ReNcell CX (cell line): ENCODE measurements around the gene PLCD4.

DNA sequence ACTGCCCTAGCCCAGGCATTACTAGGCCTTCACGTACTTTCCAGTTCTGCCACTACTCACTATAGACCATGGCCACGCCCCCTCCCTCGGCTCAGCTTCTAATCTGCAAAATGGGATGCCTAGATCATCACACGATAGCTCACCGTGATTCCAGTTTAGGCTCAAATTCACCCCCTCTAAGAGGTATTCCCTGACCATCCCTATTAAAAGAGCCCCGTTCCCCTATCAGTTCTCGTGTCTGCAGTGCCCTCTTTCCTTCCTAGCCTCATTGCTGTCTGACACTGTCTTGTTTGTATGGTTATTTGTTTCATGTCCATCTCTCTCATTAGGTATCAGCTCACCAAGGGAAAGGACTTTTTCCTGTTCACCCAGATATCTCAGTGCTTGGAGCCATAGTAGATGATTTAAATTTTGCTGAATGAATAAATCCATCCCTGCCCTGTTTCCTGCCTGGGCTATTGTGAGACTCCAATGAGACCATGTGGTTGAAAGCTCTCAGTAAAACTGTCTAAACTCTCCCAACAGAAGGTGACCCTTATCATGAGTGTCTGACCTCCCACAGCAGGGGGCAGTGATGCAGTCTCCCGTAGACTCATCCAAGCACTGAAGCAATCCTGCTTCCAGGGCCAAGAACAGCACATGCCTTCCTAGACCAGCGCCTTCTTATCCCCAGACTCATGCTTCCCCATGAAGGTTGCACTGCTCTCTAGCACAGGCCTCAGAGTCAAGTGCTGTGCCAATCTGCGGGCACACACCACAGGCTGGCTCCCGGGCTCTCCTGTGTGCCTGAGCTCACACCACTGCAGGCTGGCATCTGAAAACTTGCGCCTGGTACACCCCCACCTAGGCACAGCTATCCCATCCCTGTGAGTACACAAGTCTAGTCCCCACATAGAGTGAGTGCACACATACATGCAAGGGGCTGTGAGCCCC is 112.5 kb downstream of the TNS1 start:
- PRO-cap, result no peak

GRCh38 chr2:217891749-217892329 is 111.0 kb downstream of the TNS1 start:
- PRO-cap, result no peak

GRCh38 chr2:217902460-217903391 is 100.1 kb downstream of the TNS1 start:
- PRO-cap, result no peak

- PRO-cap, result no peak
Measured at GRCh38 chr2:217927564-217928111, 75.2 kb downstream of the TNS1 start.

GRCh38 chr2:217935452-217935921 is 67.3 kb downstream of the TNS1 start:
- PRO-cap, result no peak

DNA sequence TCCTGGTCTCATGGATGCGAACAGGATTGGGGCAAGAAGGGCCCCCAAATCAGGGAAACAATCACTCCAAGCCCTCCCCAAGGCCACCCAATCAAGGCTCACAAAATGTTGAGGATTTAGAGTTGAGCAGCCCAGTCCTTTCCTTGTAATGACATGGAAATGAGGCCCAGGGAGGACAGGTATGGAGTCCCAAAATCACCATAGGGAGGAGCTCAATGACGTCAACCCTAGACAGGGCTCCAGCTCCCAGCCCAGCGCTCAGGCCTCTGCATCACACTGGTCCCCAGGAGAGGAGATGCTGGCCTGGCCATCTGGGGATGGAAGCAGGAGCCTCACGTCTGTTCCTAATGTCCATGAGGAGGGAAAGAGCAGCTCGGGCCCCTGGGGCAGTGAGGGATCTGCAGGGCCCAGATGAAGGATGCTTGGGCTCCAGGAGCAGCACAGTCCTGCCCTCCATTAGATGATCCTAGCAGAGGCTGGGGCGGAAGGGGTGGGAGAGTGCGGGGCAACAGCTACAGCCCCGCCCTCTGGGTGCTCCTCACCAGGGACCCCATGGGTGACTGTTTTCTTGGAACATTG is 49.9 kb downstream of the TNS1 start:
- PRO-cap, result no peak

DNA sequence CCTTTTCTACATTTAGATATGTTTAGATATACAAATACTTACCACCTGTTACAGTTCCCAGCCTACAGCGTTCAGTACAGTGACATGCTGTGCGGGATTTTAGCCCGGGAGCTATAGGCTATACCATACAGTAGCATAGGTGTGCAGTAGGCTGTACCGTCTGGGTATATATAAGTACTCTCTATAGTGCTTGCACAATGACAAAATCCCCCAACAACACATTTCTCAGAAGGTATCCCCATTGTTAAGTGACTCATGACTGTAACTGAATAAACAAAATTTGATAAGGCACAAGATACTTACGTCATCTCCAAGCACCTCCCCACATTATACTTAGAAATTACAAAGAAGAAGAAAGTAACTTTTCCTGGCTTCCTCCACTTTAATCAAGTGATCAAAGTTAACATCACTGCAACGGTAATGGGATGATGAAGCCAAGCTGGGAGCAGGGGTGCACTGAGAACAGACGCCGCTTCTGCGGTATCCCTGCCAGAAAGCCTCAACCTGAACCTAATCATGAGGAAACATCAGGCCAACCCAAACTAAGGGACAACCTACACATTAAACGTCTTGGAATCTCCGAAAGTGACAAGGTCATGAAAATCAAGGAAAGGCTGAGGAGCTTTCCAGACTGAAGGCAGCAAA is 9.7 kb downstream of the TNS1 start:
- PRO-cap, result no peak

GRCh38 chr2:218130495-218130944 is 4.7 kb downstream of the CXCR2 start:
- PRO-cap, result no peak

- PRO-cap, result no peak
Measured at GRCh38 chr2:218216391-218216724, 631 bp upstream of the ARPC2 start.

DNA sequence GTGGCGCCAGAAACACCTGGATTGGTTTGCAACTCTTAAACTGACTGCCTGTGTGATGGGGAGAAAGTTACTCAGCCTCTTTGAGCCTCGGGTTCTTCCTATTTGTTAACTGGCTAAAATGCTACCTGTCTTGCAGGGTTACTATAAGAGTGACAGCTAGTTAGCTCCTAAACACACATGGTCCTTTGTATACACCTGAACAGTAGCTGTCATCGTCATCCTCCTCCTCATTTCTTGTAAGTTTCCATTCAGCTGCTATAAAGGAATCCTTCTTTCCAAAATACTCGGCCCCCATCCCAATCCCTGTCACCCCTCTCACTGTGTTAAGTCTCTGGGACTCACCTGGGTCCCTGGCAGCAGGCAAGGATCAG is 7.8 kb downstream of the PNKD start:
- PRO-cap, result no peak

DNA sequence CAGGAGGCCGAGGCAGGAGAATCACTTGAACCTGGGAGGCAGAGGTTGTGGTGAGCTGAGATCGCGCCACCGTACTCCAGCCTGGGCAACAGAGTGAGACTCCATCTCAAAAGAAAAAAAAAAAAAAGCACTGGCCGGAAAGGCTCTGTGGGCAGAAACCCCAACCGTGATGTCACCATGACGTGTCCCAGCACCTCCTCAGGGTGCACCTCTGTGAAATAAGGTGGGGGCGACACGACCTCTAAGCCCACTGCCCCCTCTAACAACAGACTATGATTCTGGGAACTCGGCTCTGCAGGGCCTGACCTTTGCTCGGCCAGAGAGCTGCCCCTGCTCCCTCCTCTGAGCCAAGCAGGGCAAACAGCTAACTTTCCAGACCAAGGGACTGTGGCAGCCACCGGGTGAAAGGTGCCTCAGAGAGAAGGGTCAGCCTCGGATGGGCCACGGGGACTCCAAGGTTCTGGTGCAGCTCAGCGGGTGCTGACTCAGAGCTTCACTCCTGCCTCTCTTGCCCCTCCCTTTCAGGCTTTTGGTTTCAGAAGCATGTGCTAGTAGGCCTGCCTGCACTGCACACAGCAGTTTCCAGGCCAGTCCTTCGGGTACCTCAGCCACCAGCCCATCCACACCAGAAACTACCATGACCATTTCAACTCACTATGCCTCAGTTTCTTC is 8.1 kb downstream of the TMBIM1 start:
- PRO-cap, result no peak

GRCh38 chr2:218311784-218312150 is 19.5 kb upstream of the TMBIM1 start:
- PRO-cap, result no peak

GRCh38 chr2:218357665-218358338 is 1.1 kb downstream of the CATIP start:
- PRO-cap, result no peak

DNA sequence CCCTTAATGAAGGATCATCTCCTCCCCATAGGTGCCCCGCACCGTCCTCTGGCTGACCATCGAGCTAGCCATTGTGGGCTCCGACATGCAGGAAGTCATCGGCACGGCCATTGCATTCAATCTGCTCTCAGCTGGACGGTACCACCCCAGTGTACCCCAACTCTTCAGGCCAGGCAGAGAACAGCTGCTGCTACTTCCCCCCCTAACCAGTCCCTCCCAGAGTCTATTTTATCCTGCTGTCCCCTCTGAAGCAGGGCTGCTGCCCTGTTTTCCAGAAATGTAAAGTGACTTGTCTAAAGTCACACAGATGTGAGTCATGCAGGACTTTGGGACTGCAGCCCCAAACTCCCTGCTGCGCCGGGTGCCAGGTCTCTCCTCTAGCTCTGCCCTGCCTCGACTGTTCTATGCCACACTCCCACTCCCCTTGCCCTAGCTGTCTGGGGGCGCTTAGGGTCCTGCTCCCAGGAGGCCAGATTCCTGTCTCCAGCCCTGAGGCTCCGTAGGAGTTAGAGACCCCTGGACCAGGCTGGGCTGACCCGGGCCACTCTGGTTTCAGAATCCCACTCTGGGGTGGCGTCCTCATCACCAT is 4.6 kb downstream of the SLC11A1 start:
- PRO-cap, result no peak

- PRO-cap, result no peak
Measured at GRCh38 chr2:218391059-218391663, 8.5 kb upstream of the CTDSP1 start.

DNA sequence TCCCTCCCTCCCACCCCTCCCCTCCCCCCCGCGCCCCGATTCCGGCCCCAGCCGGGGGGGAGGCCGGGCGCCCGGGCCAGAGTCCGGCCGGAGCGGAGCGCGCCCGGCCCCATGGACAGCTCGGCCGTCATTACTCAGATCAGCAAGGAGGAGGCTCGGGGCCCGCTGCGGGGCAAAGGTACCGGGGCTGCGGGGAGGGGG is 212 bp downstream of the CTDSP1 start:
- PRO-cap, result bidirectional peak, plus-strand start at position 142 of the sequence, minus-strand start at position 126 of the sequence

DNA sequence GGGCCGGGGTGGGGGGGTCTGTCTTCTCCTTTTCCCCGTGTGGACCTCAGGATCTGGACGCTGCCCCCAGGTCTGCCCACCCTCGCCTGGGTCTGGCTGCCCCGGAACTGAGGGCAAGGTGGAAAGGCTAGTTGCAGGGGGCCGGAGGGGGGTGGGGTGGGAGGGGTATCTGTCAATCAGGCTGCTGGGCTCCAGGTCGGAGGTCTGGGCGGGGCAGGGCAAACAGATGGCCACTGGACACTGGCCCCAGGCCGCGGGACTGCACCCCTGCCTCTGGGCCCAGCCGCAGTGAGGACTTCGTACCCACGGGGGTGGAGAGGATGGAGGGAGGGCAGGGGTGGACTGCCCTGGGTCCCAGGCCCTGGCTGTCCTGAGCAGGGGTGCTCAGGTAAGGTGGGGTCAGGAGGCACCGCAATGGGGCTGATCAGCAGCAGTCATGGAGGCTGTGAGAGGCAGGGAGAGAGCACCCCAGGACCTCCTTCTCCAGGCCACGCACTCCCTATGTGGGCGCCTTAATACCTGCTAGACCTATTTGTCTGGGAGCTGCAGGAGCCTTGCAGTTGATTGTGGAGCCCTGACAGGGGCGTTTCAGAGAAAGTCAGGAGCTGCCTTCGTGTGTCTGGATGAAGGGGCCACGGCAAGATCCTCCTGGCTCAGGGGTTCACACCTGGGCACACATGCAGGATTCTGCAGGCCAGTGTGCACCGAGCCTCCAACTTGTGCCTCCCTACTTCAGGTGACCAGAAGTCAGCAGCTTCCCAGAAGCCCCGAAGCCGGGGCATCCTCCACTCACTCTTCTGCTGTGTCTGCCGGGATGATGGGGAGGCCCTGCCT is 1.4 kb downstream of the CTDSP1 start:
- PRO-cap, result unidirectional peak, minus-strand start at position 103 of the sequence

DNA sequence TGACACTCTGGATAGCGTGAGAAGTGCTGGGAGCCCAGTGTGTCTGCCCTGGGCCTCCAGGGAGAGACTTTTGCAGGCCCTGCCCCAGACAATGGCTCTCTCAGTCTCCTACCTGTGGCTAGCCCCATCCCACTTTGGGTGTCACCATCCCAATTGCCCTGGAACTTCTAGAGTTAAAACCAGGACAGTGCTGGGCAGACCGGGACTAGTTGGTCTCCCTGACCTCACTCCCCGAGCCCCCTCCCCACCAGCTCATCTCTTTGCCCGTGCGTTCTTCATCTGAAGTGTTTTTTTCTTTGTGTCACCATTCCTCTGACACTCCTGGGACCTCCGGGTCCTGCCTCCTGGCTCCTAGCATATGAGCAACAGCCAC is 354 bp downstream of the VIL1 start:
- PRO-cap, result no peak

GRCh38 chr2:218569081-218569566 is 485 bp downstream of the CNOT9 start:
- PRO-cap, result bidirectional peak, plus-strand start at chr2:218569286, minus-strand start at chr2:218569164

DNA sequence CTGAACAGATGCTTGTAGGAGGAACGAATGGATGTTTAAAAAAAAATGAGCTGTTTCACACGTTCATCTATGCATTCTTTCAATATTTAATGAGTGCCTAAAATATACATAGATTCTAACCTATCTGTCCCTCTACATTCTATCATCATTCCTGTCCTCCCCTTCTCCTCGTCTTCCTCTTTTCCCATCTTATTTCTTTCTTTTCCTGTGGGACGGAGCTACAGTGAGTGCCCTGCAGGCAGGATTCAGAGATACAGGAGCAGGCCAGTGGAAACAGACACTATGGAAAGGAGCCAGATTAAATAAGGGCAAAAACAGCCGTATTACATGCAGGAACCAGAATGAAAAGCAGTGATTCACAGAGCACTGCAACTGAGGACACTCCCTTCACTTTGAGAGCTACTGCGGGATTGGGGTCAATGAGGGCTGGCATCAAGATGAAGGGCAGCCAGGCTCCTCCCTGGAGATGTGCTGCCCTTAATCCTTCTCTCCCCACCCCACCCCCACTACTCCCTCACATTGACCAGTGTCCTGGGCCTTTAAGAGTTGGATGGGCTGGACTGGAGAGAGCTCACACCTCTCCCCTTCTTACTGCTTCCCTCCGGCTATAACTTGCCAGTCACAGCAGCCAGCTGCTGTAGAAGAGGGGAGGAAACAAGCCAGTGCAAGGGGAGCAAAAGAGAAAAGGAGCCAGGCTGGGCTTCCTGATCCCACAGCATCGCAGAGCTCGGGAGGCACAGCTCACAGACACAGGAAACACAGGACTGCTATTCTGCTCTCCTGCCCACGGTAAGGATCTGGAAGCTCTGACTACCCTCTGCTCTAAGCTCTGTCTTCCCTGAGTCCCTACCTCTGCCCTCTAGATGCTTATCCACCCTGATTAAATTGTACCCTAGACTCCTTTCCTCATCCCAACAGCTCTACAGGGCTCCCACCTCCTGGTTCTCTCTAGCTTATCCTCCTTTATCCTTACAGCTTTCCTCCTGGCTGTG is at the start of gene PLCD4:
PLCD4 (plus strand) TSS at position 618 of the 992 bp plus-strand sequence.
- PRO-cap, result no peak